ENCODE data around the gene STRN3.

DNA sequence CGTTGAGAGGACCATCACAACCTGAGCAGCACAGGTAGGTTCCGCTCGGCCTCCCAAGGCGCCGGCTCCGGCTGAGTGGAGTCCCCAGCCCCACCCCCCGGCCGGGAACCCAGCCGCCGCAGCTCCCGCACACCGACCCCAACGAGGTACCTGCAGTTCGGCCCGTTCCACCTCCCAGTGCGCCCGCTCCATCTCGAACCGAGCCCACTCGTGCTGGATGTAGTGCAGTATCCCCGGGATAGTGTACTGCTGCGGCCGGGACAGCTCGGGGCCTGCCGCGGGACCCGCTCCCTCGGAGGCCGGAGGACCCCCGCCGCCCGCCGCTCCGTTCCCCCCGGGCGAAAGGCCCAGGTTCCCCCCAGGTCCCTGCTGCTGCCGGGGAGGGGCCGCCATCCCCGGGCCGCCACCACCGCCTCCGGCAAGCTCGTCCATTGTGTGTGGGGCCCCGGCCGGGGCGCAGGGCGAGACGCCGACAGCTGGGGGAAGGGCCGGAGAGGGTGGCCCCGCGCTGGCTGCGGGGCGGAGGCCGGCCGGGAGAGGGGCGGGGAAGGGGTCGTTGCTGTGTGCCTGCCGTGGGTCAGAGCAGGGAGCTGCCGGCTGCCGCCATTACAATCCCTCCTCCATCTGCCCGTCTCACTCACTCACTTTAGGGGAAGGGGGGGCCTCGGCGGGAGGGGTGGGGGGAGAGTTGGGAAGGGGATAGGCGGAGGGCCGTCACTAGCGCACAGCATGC is at the start of gene STRN3:
TSS of gene STRN3 (minus strand) at position 626 of the 733 bp plus-strand sequence.
- PRO-cap, result bidirectional peak, plus-strand start at position 155 of the sequence, minus-strand start at position 27 of the sequence; bidirectional peak, plus-strand start outside the sequence, minus-strand start at position 626 of the sequence

GRCh38 chr14:31128399-31129110 is 79.0 kb downstream of the HECTD1 start:
- PRO-cap, result no peak

- PRO-cap, result no peak
Measured at GRCh38 chr14:31134715-31135240, 72.8 kb downstream of the HECTD1 start.

- PRO-cap, result no peak
Measured at GRCh38 chr14:31197709-31198064, 9.9 kb downstream of the HECTD1 start.

DNA sequence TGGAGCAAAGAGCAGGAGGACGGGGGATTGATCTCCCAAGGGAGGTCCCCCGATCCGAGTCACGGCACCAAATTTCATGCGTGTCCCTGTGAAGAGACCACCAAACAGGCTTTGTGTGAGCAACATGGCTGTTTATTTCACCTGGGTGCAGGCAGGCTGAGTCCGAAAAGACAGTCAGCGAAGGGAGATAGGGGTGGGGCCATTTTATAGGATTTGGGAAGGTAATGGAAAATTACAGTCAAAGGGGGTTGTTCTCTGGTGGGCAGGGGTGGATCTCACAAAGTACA is 42.9 kb upstream of the HECTD1 start:
- PRO-cap, result no peak

GRCh38 chr14:32076732-32077206 is 335 bp upstream of the ARHGAP5 start:
- PRO-cap, result bidirectional peak, plus-strand start at chr14:32076759, minus-strand start at chr14:32076585; bidirectional peak, plus-strand start at chr14:32077078, minus-strand start at chr14:32076827

GRCh38 chr14:32155652-32156586 is 78.8 kb downstream of the ARHGAP5 start:
- PRO-cap, result no peak

GRCh38 chr14:32201521-32202474 is 124.7 kb downstream of the ARHGAP5 start:
- PRO-cap, result unidirectional peak, plus-strand start at chr14:32201642; bidirectional peak, plus-strand start at chr14:32201872, minus-strand start at chr14:32201736

DNA sequence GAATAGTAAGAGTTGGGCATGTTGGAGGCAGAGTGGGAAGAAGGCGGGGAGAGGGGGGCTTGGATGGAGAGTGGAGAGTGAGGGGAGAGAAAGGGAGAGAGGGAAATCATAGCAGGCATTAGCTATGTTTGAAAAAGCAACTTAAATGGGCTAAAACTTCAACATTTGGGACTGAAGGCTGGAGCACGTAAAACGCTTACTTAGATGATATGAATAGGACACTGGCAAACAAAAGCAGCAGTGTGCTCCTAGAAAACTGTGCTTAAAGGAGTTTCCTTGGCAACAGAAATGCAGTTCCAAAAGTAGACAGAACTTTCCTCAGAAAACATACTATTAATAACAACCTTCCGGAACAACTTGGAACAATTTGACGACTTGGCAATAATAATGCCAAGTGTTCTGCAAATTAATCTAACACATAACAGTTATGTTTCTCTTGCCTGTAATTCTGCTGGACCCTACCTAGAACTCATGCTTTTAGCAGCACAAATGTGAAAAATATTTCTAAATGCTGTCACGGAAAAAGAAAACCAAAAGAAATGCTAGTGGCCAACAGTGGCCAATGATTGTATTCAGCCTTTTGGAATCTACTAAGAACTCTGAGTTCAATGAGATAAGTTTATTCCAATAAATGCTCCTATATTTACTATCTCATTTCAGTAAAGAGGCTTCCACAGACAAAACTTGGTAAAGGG is 235.4 kb upstream of the NPAS3 start:
- PRO-cap, result no peak

DNA sequence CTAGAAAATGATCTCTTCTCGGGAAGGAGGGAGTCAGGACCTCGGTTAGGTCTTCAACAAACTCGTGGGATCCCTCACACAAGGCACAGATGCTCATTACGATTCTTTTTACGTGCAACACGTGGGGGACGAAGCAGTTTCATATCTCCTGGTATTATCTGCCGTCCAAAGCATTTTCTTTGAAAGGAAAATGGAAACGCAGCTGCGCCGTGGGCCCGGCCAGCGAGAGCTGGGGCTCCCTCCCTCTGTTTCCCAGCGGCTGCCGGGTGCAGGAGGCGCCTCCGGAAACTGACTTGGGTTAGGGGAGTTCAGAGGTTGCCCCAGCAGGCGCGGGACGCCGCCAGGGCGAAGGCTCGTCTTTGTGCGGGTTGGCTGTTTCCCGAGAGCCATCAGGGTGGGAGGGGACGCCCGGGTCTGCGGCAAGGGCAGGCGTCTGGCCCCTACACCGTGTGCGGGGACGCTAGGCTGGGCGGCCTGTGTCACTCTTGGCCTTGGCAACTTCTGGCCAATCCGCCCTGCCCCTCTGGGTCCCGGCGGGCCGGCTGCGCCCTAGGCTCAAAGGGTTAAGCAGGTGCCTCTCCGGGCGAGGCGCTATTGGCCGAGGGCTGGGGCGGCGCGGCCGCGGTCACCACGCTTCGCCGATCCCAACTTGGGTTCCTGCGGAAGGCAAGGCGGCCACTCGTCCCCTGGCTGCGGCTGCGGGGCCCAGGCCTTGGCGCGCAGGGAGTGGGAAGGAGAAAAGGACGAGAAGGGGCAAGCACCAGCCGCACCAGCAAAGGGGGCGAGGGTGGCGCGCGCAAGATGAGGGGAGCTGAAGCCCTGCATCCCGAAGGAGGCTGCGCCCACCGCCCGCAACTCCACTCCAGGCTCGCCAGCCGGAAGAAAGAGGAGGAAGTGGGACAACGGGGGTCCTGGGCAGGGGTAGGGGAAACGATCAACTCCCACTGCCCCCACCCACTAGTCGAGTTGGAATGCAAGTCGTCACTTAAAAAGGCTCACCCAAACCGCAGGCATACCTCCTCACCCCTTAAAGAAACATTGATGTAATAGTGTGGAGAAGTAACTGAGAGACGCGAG is 5.6 kb upstream of the NPAS3 start:
- PRO-cap, result no peak

DNA sequence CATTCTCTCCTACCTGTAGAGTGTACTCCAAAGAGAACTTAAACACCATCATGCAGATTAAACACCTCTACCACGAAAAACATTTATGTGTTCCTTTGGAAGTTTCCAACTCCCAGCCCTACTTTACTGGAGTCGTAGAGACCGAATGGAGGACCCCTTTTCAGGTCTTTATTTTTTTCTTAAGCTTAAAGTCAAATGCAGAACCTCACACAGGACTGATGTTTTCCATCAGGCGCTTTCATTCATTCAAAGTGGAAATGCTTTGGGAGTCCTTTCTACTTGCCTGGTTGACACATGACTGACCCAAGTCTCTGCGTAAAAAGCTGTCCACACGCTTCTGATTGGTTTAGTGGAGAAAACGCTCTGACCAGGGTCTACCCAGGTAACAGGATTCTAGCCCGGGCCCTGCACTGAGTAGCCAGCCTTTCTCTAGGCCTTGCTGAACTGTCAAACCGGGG is 1.1 kb upstream of the NPAS3 start:
- PRO-cap, result no peak

DNA sequence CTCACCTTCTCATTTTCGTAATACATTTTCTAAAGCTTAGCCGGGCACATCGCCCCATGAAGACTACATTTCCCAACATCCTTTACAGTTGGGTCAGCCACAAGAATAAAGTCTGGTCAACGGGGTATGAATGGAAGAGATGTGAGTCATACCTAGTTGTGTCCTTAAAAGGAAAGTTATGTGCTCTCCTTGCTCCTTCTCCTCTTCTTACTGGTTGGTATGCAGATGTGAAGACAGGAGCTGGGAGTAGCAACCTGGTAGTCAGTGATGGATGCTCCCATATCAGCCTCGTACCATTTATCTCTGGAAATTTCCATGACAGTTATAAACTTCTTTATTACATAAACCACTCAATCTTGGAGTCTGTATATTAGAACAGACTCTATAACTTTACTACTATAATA is 36.0 kb upstream of the EGLN3 start:
- PRO-cap, result no peak

GRCh38 chr14:34038650-34039166 is 87.8 kb upstream of the EGLN3 start:
- PRO-cap, result no peak

- PRO-cap, result no peak
Measured at GRCh38 chr14:34364266-34364532, 97.8 kb downstream of the SPTSSA start.

- PRO-cap, result no peak
Measured at GRCh38 chr14:34546591-34547129, 7.2 kb upstream of the EAPP start.

- PRO-cap, result no peak
Measured at GRCh38 chr14:34615286-34615992, 14.5 kb downstream of the SNX6 start.

DNA sequence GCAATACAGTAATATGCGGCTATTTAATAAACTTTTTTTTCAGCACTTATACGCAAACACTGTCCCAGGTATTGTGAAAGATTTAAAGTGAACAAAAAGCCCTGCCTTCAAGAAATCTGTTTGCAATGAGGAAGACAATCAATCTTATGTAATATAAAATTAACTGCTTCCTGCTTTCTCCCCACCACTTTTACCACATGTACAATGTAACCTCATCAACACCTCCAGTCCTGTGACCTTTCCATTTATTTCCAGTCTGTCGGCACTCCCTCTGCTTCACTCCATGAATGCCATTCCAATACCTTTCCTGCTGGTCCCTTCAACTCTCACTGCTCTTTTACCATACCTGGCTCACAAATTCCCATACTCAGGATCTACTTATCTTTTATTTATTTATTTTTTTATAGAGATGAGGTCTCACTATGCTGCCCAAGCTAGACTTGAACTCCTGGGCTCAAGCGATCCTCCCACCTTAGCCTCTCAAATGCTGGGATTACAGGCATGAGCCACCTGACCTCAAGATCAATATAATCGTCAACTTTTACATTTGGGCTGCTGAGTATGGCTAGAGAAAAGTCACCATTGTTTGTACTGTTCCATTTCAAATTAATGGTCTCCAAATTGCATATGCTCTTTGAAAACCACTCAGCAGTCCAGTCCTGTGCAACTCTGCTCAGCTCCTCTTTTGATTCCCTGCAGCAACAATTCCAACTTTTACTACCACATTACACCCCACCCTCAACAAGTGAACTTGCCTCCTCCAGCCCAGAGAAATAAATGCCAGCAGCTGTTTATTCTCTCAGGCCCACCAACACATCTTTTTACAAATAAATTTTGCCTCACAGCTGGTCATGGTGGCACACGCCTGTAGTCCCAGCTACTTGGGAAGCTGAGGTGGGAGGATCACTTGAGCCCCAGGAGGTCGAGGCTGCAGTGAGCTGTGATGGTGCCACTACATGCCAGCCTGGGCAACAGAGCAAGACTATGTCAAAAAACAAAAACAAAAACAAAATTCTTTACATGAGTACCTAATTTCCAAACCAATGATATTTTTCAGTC is 10.1 kb downstream of the SNX6 start:
- PRO-cap, result unidirectional peak, plus-strand start at position 244 of the sequence

- PRO-cap, result no peak
Measured at GRCh38 chr14:34688407-34689174, 25.8 kb downstream of the CFL2 start.

GRCh38 chr14:34857550-34858140 is 17.5 kb downstream of the BAZ1A start:
- PRO-cap, result bidirectional peak, plus-strand start at chr14:34857889, minus-strand start at chr14:34857731

- PRO-cap, result no peak
Measured at GRCh38 chr14:35123068-35123412, 688 bp downstream of the PRORP start.